Vermiform appendix (tissue), 1 donor: ENCODE results near the genes ZNF582, ZFP28, ZNF419, ZNF416 and ZNF606.

DNA sequence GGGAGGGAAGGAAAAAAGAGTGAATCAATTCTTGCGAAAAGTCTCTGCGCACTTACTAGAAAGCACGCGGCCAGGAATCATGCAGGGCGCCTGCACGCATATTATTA lies 421 bp downstream of the ZSCAN5A start:
- PRO-cap, result no peak

- PRO-cap, result unidirectional peak, plus-strand start at chr19:56393329; bidirectional peak, plus-strand start at chr19:56393684, minus-strand start at chr19:56393516
These were observed at the start of gene ZNF582 for GRCh38 chr19:56392940-56393800. Gene ZNF582 (minus strand): TSS chr19:56393534.

DNA sequence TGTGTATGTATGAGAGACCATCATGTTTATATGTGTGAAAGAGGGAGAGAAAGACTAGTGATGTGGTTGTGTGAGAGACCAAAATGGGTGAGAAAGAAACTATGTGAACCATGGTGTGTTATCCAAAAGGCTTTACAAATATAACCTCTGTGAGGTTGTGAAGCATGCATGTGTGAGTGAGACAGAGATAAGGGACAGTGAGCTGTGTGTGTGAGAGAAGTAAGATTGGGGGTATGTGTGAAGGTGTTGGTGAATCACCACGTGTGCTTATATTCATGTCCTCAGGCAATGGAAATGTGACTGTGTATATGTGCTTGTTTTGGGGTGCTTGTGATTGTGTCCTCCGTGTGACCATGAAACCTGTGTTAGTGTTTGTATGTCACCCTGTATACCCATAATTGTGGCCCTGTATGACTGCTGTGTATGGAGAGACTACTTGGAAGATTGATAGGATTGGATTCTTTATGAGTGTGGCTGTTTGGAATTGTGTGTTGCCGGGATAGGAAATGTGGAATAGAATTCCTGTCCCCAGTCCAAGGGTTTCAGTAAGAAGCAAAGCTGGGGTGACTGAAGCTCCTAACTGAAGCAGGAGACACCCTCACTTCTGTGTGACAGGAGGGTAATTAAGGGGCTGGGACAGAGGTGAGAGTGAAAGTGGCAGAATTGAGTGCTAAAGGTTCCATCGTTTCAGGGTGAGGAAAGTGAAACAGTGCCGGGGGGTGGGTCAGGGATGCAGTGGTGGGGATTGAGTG lies 2.8 kb downstream of the ZNF471 start:
- PRO-cap, result no peak

DNA sequence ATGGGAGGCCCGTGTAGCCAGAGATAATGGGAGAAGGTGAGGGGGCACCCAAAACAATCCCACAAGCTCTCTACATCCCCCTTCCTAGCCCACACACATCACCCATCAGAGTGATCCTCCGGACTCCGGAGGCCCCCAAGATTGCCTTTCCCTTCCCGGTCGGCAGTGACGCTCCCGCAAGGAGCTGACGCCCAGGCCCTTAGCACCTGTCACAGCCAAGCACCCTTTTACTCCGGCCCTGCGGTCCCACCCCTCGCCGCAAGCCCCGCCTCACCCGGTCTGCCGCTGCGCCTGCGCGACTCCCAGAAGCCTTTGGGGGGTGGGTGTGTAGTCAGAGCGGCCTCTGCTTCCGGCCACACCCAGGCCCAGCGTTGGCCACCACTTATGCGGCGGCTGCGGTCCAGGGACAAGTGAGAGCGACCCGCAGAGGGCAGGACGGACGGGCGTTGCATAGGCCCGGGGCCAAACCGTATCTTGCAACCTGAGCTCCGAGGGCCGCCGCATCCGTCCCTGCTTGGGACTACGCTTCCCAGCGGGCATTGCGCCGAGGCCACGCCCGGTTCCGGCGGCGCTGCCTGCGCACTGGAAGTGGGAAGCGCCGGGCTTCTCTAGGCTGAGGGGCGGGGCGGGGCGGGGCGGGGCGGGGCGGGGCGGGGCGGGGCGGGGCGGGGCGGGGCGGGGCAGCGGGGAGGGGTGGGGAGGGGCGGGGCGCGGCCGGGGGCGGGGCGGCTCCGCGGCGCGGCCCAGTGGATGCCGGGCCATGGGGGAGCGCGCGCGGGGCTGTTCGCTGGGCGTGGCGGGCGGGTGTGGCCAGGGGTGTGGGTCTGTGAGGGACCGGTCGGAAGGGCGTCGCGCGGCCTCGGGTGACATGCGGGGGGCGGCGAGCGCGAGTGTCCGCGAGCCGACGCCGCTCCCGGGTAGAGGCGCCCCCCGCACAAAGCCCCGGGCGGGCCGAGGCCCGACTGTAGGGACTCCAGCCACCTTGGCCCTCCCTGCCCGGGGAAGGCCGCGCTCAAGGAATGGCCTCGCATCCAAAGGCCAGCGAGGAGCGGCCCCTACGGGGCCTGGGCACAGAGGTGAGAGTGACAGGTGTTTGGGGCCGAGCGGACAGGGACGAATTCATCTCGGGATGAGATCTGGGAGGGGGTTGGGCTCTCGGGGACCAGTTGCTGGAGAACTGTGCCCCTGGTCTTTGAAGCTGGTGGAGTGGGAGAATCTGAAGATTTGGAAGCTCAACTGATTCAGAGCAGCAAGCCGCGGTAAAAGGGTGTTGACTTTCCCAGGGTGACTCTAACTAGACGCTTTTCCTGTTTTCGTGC lies at the start of gene ZFP28:
Gene ZFP28 (plus strand): TSS at position 798 of the 1,319 bp plus-strand sequence.
- PRO-cap, result unidirectional peak, plus-strand start at position 869 of the sequence; unidirectional peak, plus-strand start at position 997 of the sequence

DNA sequence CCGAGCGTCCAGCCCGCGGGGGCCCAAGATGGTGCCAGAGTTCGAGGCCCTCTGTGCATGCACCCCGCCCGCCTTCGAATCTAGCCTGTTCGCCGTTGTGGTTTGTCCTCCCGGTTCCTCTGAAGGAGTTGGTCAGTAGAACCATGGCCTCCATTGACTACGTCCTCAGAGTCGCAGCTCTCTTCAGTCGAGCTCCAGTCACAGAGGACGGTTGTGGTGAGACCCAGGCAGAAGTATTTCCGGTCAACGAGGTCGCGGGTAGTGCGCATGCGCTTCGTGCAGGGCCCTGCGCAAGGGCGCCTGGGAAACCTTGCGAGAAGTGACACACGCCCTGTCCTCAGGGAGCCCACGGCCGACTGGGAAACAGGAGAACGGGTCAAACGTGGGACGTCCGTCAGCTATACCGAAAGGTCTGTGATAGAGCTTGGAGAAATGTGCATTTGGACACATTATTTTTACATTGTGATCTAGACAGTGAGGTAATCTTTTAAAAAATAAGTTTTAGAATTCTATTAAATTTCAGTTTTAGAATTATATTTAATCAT lies 24.2 kb upstream of the PEG3 start:
- PRO-cap, result no peak

GRCh38 chr19:56979079-56979538 lies 138.6 kb upstream of the PEG3 start:
- PRO-cap, result no peak

- PRO-cap, result no peak
These were observed 139.0 kb upstream of the USP29 start for GRCh38 chr19:56980660-56981316.

- PRO-cap, result bidirectional peak, plus-strand start at chr19:57171811, minus-strand start at chr19:57171813; bidirectional peak, plus-strand start at chr19:57172268, minus-strand start at chr19:57171984; unidirectional peak, minus-strand start at chr19:57172514; bidirectional peak, plus-strand start at chr19:57172624, minus-strand start at chr19:57172514
These were observed 4.7 kb upstream of the DUXA start for GRCh38 chr19:57171700-57172715.

GRCh38 chr19:57302483-57303069 lies 17.7 kb upstream of the ZNF543 start:
- PRO-cap, result no peak

DNA sequence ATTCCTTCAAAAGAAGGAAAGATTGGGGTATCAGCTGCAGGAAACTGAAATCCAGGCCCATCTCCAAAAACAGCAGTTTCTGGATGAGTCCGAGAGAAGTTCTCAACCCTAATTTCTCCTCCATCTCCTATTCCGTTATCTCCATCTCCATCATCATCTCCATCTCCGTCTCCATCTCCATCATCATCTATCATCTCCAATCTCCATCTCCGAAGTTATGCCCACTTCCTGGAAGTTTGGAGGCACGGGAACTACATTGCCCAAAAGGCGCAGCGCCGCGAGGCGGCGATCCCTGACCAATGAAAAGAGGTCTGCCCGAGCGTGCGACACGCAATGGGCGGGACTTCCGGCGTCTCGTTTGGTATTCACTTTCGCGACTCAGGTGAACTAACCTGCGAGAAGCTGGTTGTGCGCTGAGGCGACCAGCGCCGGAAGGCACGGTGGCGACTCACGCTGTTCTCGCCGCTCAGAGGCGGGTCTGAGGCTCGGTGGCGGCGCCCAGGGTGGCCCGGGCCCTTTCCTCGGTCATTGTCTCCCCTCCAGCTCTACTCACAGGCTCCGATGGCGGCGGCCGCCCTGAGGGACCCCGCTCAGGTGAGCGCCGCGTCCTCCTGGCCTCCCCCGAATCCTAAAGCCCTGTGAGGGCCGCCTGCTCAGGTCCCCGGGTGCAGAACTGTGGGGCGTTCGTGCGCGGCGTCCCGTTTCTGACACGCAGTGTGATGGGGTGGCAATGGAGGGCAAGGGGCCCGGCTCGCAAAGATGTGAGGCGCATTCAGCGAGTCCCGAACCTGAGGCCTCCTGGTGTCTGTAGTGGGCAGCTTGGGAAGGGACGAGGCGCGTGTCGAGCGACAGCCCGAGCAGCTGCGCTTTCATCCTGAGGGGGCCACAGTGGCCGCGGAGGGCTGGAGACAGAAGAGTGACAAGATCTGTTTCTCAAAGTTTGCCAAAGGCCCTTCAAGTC lies at the start of gene ZNF419:
Gene ZNF419 (plus strand): TSS at position 361 of the 961 bp plus-strand sequence.
- PRO-cap, result unidirectional peak, plus-strand start at position 368 of the sequence; unidirectional peak, plus-strand start at position 397 of the sequence

DNA sequence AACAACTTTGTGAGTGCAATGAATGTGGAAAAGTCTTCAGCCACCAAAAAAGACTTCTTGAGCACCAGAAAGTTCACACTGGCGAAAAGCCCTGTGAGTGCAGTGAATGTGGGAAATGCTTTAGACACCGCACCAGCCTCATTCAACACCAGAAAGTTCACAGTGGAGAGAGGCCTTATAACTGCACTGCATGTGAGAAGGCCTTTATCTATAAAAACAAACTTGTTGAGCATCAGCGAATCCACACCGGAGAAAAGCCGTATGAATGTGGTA lies 11.4 kb downstream of the ZNF549 start:
- PRO-cap, result no peak

DNA sequence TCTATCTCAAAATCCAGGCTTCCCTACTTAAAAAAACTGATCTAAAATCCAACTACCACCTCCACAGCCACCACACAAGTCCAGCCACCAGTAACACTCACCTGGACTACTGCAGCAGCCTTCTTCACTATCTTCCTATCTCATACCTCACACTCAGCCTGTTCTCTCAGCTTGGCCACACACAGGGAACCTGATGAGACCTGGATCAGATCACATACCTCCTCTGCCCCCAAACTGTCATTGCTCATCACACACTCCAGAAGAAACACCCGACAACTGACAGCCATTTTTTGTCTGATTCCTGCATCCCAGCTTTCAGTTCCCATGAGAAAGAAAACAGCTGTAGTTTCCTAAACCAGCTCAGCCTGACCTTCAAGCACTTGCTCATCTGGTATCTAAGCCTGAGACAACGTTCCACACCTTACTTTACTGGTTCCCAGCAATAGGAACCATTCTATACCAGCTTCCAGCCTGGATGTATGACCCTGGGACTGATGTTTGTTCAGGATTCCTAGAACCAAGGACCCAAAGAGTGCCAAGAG lies 1.2 kb downstream of the ZNF416 start:
- PRO-cap, result no peak

- PRO-cap, result bidirectional peak, plus-strand start at chr19:57579065, minus-strand start at chr19:57578822
These were observed at the start of gene ZNF416 for GRCh38 chr19:57577981-57579224. Gene ZNF416 (minus strand): TSS chr19:57578911.

DNA sequence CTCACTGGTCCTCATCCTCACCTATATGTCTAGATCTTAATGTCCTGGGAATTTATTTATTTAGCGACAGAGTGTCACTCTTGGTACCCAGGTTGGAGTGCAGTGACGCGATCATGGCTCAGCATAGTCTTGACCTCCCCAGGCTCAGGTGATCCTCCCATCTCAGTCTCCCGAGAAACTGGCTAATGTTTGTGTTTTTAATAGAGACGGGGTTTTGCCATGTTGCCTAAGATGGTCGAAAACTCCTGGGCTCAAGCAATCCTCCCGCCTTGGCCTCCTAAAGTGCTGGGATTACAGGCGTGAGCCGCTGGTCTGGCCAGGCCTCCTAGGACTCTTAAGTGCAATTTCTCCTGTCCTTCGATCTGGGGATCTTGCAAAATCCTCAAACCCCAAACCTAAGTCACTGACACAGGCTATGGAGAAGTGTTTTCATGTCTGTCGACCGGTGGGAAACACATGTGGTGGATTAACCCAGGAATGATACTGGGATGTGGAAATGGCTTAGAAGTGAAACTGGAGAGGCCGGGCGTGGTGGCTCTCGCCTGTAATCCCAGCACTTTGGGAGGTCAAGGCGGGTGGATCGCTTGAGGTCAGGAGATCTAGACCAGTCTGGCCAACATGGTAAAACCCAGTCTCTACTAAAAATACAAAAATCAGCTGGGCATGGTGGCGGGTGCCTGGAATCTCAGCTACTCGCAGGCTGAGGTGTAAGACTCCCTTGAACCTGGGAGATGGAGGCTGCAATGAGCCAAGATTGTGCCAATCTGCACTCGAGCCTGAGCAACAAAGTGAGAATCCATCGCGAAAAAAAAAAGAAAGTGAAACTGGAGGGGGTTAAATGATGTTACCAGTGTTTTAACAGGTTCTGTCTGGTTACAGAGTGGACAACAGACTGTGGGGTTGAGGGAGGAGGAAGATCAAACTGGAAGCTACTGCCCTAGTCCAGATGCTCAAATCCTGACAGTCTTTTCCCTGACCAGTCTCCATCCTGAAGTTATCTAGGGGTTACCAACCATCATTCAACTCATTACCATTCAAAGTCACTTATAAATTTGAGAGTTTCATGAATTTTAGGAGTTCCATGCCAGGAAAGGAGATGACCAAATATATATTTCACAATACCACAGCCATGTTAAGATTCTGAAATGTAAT lies 18.1 kb downstream of the ZNF586 start:
- PRO-cap, result no peak

GRCh38 chr19:57815208-57815976 lies 679 bp upstream of the ZNF552 start:
- PRO-cap, result no peak

GRCh38 chr19:57850537-57851108 lies 964 bp downstream of the ZNF587 start:
- PRO-cap, result bidirectional peak, plus-strand start at chr19:57850844, minus-strand start at chr19:57850735

GRCh38 chr19:57915526-57916201 lies 728 bp downstream of the ZNF417 start:
- PRO-cap, result no peak

DNA sequence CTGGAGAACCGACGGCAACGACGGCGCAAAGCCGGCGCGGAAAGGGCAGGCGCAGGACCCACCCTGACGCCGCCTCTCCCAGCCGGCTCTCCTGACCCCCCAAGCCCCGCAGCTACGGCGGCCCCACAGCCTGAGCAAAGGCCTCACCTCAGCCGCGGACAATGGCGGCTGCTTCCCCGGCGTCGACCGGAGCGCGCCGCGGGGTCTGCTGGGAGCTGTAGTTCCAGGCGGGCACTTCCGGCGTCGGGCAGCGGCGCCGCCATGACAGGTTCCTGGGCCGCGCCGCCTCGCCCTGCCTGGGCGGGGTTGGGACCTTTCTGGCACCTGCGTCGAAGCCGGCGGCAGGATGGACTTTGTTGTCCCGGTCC lies at the start of gene ZNF606:
Gene ZNF606 (minus strand): TSS at position 188 of the 368 bp plus-strand sequence.
- PRO-cap, result bidirectional peak, plus-strand start at position 262 of the sequence, minus-strand start at position 163 of the sequence

- PRO-cap, result no peak
These were observed 2.1 kb upstream of the ZNF446 start for GRCh38 chr19:58474055-58474530.

- PRO-cap, result no peak
These were observed 825 bp downstream of the ZNF446 start for GRCh38 chr19:58477042-58477311.